RPMI7951 (cell line): Measurements from ENCODE around the gene SLCO3A1.

- RAMPAGE, long total RNA, result no peak
Measured at GRCh38 chr15:90100380-90101012, 1.8 kb downstream of the IDH2 start.

DNA sequence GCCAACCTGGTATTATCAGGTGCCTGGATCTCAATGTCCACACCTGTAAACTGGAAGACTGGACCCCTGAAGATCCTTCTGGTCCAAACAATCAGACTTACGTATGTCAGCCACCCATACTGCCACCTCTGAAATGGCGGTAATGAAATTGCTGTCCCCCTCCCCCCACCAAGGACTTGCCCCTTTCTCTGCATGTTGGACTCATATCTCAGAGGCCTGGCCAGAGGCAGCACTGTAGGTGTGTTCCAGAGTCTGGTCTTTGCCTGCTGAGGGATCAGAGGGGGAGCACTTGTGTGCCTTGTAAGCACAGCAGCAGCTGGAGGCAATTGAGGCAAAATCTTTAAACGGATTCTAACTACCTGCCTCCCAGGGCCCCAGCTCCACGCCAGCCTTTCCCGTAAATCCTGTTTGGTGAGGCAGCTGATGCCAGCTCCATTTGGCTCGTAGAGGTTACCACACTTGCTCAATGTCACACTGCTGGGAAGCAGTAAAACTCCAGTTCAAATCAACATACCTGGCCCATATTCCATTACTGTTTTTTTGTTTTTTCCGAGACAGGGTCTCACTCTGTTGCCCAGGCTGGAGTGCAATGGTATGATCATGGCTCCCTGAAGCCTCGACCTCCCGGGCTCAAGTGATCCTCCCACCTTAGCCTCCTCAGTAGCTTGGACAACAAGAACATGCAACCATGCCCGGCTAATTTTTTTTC lies 2.3 kb upstream of the IDH2 start:
- RAMPAGE, long total RNA, result no peak

DNA sequence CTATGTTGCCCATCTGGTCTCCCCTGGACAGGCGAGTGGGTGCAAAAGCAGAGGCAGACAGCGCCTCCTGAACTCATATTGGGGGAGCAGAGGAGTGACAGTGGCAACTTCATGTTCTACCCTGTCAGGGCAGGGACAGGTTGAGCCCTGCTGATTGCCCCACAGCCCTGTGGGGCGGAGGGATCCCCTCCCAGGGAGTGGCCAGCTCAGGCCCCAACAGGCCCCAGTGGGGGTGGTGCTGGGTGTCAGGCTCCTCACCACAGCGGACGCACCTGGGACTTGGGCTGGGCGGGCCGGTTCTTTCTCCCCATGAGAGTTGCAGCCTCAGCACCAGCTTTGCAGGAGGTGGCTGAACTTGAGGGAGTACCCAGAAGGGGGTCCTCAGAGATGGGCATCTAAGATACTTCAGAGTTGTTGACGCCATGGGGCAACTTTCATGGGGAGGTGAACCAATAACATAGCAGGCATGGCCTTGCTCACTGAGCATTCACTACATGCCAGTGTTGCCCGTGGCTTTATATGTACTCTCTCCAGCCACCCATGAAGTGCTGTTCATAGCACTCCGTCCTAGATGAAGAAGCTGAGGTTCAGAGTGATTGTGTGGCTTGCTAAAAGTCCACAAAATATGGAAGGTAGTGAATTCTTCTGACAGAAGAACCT lies 10.0 kb upstream of the SEMA4B start:
- RAMPAGE, long total RNA, result no peak

DNA sequence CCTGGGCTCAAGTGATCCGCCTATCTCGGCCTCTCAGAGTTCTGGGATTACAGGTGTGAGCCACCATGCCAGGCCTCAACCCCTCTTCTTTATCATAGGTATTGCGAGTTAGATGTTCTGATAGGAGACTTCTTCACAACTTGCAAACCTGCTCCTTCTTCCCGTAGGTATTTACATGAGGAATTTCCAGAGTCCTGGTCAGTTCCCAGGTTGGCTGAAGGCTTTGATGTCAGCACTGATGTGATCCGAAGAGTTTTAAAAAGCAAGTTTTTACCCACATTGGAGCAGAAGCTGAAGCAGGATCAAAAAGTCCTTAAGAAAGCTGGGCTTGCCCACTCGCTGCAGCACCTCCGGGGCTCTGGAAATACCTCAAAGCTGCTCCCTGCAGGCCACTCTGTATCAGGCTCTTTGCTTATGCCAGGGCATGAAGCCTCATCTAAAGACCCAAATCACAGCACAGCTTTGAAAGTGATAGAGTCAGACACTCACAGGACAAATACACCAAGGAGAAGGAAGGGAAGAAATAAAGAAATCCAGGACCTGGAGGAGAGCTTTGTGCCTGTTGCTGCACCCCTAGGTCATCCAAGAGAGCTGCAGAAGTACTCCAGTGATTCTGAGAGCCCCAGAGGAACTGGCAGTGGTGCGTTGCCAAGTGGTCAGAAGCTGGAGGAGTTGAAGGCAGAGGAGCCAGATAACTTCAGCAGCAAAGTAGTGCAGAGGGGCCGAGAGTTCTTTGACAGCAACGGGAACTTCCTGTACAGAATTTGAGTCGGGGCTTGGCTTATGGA lies 5.7 kb downstream of the NGRN start:
- RAMPAGE, long total RNA, result no peak

DNA sequence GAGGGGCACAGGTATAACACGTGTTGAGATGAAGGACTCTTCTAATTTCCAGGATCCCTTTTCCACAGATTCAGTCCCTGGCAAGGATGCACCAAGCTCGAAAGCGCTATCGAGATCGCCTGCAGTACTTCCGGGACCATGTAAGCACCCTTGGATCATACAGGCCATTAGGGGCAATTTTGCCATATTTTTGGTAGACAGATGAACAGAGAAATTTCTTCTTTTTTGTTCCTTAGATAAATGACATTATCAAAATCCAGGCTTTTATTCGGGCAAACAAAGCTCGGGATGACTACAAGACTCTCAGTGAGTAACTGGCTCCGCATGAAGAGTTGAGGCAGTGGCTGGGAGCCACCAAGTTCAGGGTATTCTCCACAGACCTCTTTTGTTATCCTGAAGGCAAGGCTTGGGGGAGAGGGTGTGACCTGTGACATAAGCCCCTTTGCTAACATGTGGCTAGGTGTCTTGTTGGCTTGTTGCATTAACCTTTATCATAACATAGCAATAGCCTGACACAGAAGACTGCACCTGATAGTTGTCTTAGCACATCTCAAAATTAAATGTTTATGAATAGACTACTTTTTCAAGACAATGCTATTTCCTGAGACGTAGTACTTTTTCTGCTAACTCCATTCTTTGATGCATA lies 55.8 kb upstream of the CRTC3 start:
- RAMPAGE, long total RNA, result no peak

GRCh38 chr15:90742074-90742463 lies 24.9 kb downstream of the BLM start:
- RAMPAGE, long total RNA, result no peak

GRCh38 chr15:90838619-90838929 lies 29.8 kb upstream of the FURIN start:
- RAMPAGE, long total RNA, result no peak

DNA sequence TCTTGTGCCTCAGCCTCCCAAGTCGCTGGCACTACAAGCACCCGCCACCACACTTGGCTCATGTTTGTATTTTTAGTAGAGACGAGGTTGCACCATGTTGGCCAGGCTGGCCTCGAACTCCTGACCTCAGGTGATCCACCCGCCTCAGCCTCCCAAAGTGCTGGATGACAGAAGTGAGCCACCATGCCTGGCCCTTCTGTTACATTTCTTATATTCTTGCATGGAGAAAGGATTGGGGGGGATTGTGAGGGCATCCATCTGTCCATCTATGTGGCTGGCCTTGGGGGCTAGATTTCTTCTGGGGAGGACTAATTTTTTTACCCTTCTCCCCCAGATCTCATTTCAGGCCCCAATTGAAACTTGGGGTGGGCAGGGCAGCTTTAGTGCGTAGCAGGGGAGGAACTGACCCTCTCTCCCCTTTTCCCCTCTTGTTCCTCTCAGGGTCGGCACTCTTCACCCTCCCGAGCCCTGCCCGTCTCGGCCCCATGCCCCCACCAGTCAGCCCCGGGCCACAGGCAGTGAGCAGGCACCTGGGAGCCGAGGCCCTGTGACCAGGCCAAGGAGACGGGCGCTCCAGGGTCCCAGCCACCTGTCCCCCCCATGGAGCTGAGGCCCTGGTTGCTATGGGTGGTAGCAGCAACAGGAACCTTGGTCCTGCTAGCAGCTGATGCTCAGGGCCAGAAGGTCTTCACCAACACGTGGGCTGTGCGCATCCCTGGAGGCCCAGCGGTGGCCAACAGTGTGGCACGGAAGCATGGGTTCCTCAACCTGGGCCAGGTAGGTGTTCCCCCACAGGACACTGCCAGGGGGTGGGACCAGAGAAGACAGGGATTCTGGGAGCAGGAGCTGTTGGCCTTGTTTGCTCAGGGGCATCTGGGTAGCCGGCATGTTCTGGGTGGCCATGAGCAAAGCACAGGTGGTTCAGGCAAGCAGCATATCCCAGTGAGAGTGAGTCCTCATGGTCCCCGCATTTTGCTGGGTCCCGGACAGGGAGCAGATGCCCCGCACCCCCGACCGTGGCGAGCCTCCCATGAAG lies 7.1 kb downstream of the FURIN start:
- RAMPAGE, long total RNA, result no peak

GRCh38 chr15:90905189-90905764 lies 2.2 kb downstream of the MAN2A2 start:
- RAMPAGE, long total RNA, result no peak

GRCh38 chr15:90910058-90910333 lies 6.9 kb downstream of the MAN2A2 start:
- RAMPAGE, long total RNA, result no peak

- RAMPAGE, long total RNA, result no peak
Measured at GRCh38 chr15:90920389-90921501, 11.6 kb downstream of the HDDC3 start.

DNA sequence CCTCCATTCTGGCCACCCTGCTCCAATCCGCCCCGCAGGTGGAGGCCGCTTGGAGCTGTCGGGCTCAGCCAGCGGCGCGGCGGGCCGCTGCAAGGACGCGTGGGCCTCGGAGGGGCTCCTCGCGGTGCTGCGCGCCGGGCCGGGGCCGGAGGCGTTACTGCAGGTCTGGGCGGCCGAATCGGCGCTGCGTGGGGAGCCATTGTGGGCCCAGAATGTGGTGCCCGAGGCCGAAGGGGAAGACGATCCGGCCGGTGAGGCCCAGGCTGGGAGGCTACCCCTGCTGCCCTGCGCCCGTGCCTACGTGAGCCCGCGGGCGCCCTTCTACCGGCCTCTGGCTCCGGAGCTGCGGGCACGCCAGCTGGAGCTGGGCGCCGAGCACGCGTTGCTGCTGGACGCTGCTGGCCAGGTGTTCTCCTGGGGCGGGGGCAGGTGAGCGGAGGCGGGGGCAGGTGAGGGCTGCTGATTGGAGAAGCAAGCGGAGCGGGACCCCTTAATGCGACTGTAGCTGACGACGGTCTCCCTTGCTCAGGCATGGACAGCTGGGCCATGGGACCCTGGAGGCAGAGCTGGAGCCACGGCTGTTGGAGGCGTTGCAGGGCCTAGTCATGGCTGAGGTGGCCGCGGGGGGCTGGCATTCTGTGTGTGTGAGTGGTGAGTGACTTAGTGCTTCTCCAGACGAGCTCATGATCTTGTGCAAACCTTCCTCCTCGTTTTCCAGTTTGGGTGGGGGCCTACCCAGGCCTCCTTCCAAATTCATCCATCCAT lies 2.6 kb downstream of the RCCD1 start:
- RAMPAGE, long total RNA, result no peak

DNA sequence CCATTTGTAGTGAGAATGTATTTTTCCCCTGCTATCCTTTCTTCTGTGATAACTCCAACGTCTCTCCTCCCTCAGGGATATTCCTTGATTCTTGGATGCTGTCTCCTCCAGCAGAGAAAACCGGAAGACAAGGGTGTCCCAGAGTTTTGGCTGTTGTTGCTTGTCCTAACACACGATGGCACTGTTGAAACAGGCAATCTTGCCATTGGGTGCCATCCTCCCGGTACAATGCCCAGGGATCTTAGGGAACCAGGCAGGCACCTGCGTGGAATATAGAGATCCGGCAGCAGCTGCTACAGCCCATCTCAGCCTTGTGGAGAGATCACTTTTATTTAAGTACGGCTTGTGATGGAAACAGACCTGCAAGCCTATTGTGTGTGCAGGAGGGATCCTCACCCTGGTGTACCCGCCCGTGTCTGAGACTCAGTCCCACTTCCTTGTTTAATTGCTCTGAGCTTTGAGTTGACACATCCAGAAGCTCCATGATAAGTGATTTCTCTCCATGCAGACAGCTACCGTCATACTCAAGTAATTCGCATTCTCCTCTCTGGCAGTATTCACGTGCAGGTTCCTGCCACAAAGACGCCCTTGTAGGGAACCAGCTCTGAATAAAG lies 33.6 kb upstream of the VPS33B start:
- RAMPAGE, long total RNA, result no peak

- RAMPAGE, long total RNA, result no peak
Measured at GRCh38 chr15:91100744-91101606, 918 bp downstream of the SV2B start.

DNA sequence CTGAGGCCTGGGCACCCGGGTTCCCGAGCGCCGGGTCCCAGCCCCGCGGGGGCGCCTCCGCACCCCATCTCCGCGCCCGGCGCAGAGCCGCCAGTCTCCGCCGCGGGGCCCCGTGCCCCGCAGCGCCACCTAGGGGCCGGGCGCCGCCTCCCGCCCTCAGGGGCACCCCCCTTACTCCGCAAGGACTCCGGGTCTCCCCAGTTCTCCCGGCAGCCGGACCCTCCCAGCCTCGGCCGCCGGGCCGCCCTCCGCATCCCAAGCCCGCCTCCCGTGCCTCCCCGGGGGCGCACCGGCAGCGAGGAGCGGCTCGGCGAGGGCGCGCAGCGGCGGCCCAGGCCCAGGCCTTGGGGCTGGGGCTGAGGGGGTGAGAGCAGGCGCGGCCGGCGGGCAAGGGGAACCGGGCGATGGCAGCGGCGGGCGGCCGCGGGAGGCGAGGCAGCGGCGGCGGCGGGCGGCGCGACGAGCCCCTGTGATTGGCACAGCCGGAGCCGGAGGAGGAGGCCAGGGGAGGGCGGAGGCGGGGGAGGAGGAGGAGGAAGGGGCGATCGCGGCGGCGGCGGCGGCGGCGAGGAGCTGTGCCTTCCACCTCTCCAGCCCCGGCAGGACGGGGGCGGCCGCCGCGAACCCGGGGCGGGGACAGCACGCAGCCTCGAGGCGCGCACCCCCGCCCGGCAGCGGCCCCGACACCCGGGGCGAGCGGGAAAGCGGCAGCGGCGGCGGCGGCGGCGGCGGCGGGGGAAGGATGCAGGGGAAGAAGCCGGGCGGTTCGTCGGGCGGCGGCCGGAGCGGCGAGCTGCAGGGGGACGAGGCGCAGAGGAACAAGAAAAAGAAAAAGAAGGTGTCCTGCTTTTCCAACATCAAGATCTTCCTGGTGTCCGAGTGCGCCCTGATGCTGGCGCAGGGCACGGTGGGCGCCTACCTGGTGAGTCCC lies at the start of gene SLCO3A1:
TSS of gene SLCO3A1 (plus strand) at position 542 of the 931 bp plus-strand sequence.
- RAMPAGE, long total RNA, result no peak

- RAMPAGE, long total RNA, result no peak
Measured at GRCh38 chr15:91897540-91897974, 44.0 kb downstream of the SLCO3A1 start.

- RAMPAGE, long total RNA, result no peak
Measured at GRCh38 chr15:91940258-91941633, 87.2 kb downstream of the SLCO3A1 start.

- RAMPAGE, long total RNA, result no peak
Measured at GRCh38 chr15:91946503-91947234, 93.2 kb downstream of the SLCO3A1 start.

DNA sequence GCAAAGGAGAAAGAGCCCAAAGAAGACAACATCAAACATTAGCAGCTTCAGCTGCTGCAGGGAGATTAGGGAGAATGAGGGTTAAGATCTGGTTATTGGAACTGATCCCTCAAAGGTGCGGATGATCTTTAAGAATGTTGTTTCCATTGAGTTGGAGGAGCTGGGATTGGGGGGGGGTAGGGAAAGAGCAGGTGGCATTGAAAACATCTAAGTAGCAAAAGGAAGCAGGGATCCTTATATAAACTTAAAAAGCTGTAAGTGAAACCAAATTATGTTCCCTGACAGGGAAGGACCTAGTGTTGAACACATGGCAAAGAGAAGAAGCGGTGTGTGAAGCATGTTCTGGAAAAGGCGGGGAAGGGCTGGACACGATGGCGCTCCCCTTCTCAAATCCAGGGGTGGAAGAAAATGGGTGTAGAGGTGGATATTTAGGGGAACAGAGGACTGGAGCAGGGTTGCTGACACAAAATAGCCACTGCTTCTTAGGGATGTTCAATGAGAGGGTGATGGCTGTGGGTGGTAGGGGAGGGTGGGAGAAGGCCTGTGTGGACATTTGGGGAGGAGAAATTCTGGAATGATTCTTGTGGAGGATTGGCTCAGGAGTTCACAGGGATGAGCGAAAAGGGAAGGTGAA lies 163.7 kb downstream of the SLCO3A1 start:
- RAMPAGE, long total RNA, result no peak

DNA sequence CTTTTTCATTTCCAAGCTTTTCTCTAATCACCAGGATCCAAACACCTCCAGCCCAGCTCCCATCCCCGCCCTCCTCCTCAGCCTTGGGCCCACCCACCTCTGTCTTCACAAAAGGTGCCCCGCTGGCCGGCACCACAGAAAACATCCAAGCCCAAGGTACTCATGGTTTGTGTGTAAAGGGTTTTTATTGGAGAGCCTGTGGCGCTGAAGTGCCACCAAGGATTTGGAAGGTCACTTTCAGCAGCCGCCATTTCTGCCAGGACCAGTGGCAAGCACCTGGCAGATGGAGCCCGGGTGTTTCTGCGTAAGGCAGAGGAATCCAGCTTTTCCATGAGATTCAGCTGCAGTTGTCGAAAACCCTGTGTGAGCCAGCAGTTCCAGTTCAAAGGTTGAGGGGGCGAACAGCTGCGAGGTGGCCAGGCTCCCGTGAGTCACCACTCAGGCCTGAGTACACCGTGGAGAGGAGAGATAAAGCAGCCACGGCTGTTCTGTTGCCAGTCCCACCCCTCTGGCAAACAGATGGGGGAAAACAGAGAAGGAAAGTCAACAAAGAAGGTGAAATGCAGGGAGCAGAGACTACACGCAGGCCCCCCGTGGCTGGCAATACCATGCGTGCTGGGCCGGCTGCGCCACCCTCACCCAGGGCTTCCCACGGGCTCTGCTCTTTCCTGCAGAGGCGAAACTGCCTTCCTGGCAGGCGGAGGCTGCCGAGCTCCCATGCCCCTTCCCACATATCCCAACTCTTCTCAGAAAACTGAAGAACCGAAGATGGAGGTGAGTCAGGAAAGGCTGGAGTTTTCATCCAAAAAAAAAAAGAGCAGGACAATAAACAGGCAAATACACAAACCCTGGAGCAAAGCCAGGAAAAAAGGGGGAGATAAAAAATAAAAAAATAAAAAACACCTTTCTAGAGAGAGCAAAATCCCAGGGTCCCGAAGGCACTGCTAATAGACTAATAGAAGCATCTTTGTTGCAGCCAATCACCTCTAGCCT lies 38.0 kb downstream of the FAM174B start:
- RAMPAGE, long total RNA, result no peak